Paraaortic lymph node (tissue), 1 donor: ENCODE results near the genes CDKL5 and BCLAF3.

- PRO-cap = no peak
Measured at GRCh38 chrX:16947300-16947721, 853 bp downstream of the REPS2 start.

DNA sequence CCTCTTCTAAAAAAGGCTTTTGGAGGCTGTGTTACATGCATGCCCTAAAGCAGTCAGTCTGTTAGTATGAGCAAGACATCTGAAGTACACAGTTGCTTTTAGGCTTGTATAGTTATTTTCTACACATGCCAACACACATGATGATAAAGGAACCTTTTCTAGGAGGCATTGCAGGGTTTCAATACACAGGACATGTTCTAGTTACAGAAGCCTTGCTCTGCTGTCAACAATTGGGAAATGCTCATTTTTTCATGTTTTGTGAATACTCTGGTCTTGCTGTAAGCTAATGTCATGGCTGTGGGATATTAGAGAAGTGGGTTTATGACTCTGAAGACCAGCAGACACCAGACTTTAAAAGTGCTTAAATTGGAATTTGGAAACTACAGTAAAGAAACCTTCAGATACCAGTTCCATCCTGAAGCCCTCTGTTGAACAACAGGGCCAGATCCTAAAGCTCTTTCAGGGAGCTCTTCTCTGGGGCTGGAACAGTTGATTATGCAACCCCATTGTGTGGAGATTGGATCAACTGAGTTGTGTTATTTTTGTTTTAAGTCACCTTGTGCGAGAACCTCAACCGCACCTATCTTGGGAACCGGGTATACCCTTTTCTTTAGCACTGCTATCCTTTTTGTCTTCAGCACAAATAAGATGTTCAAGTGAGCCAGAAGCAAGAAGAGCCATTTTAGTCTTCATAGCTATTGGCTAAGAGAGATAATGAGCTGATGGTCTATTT lies 205.9 kb downstream of the REPS2 start:
- PRO-cap = no peak

DNA sequence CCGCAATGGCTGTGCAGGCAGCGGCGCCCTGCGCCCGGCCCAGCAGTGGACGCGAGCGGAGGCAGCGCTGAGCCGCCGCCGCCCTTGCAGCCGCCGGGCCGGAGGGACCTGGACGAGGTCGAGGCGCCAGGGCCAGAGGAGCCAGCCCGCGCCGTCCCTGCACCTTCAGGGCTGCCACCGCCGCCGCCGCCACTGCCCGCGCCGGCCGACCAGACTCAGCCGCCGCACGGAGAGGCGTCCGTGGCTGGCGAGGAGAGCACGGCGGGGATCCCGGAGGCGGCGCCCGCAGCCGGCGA lies 733 bp downstream of the NHS start:
- PRO-cap = no peak

- PRO-cap = no peak
Measured at GRCh38 chrX:17567180-17567957, 169.9 kb upstream of the SCML1 start.

DNA sequence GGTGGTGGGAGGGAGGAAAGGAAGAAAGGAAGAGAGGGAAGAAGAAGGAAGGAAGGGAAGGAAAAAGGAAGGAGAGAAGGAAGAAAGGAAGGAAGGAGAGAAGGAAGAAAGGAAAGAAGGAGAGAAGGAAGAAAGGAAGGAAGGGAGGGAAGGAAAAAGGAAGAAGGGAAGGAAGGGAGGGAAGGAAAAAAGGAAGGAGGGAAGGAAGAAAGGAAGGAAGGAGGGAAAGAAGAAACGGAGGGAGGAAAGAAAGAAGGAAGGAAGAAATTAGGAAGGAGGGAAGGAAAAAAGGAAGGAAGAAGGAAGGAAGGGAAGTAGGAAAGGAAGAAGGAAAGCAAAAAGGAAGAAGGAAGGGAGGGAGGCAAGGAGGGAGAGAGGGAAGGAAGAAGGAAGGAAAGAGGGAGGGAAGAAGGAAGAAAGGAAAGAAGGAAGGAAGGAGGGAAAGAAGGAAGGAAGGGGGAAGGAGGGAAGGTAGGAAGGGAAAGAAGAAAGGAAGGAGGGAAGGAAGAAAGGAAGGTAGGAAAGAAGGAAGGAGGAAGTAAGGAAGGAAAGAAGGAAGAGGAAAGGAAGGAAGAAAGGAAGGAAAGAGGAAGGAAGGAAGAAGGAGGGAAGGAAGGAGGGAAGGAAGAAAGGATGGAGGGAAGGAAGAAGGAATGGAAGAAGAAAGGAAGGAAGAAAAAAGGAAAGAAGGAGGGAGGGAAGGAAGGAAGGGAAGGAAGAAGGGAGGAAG lies 18.8 kb upstream of the SCML1 start:
- PRO-cap = no peak

DNA sequence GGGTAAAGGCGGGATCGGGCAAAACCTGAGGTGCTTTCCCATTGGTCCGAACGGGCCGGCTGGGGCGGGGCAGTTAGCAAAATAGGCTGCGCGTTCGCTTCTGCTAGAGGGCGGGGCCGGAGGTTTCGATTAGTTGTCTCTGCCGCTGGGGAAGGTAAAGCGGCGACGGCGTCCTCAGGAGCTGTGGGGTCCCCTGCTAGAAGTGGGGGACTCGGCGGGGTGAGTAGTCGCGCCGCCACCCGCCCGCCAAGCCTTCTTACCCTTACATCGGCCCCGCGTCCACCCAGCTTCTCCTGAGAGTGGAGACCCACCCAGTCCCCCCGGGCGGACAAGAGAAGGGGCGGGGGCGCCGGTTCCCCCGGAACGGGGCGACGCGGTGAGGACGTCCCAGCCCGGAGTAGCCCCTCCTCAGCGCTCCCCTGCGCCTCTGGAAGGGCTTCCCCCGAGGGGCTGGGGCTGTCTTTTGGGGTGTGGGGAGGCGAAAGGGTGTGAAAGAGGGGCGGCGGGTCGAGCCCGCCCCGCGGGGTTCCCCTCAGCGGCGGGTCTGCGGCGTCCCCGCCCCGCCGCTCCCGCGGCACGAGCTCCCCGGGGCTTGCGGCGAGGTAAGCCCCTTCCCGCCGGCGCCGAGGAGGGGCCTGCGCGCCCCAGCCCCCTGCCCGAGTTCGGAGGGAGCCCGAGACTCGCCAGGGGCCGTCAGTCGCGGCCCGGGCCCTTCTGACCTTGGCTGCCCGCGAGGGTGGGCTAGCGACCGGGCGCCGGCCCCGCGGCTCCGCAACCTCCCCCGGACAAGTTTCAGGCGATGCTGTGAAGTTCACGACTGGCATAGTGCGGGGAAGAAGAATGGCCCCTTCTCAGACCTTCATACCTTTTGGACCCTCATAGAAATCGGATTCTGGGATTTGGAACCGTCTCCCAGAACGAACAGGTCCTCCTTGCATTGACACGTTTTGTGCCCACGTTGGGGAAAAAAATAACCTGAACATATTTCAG lies at the start of gene CDKL5:
CDKL5 (plus strand) TSS at position 132 of the 990 bp plus-strand sequence.
- PRO-cap = bidirectional peak, plus-strand start at position 157 of the sequence, minus-strand start outside the sequence

DNA sequence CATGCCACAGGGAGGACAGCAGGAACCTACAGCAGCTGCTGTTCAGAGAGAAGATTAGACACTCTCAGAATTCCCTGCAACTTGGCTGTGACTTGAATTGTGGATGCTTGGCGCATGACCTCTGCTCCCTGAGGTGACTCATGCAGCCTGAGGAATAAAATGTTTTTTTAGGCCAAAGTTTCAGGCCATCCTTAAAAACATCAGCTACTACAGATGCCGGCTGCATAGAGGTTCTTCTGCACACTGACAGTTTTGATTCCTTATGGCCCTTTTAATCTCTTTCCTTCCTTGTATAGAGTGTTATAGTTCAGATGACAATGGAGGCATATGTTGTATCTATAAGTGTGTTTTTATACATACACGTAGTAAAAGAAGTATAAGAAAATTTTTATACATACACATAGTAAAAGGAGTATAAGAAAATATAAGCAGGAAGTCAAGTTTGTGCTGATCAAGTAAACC lies 97.2 kb downstream of the RS1 start:
- PRO-cap = no peak

GRCh38 chrX:18886042-18887207 lies 97.5 kb downstream of the PHKA2 start:
- PRO-cap = bidirectional peak, plus-strand start at chrX:18886454, minus-strand start at chrX:18886383; unidirectional peak, minus-strand start at chrX:18886493; bidirectional peak, plus-strand start at chrX:18886932, minus-strand start at chrX:18886826

DNA sequence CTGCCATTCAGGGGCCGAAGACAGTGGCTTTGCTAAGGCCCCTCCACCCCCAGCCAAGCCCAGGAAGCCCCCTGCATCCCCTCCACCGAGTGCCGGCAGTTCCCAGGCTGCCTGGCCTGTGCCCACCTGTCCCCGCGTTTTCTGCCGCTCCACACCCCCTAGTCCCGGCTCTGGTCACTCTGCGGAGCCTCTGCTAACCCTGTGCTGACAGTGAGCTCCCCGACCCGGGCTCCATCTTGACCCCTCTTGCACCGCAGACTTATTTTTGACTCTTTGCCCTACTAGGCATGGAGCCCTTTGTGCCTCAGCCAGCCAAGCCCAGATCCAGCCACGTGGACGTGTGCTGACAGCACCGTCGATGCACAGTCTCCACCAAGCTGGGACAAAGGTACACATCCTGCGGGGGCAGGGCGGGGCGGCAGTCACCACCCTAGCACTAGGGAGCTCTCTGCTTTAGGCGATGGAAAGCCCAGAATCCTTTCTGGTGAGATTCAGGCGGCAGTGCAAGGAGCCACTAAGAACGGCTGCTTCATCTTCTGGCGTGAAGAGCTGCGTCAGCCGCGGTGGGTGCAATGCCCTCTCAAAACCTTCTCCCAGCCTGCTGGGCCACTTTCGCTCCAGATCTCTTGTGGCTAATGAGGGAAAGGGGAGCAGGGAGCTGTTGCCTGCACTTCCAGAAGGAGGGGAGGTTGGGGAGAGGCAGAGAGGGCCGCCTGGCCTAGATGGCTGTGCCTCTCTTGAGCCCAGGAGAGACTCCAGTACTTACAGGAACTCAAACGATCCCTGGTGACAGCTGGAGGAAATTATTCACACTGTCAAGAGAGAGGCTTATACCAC lies 96.5 kb downstream of the PHKA2 start:
- PRO-cap = no peak

DNA sequence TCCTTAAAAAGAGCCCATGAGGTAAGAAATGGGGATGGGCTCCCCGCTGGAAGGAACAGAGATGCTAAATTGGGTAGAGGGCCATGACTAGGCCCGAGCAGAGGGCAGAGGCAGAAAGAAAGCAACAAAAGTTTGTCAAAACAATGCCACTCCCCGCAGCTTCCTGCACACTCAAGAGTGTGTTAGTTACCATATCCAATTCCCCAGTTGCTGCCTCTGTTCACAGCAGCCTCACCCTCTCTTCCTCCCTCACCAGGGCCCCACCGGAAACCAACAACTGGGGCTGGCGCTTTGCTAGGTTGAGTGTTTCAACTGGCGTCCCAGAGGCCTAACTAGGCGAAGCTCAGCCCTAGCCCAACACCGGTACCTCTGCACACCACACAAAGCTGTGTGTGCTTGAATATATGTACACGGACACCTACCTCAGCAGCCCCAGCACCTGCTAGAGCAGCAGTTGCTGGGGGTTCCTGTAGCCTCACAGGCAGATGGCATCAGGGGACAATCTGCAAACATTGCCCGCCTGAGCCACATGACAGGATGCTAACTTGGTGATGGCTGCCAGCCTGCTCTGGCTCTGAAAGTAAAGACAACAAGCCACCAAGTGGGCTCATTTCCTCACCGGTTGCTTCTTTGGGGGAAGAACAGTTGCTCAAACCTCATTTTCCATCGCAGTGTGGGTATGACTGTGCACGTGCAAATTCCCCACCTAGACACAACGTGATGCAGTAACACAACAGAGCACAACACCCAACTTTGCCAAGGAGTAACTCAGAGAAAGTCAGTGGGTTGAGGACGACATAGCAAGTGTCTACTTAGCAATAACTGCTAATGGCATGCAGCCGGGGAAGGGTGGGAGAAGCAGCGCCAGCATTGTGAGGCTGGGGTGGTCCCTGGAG lies 139.7 kb downstream of the SH3KBP1 start:
- PRO-cap = no peak

- PRO-cap = no peak
Measured at GRCh38 chrX:19807376-19807918, 80.0 kb downstream of the SH3KBP1 start.

GRCh38 chrX:19888193-19888906 lies 950 bp upstream of the SH3KBP1 start:
- PRO-cap = bidirectional peak, plus-strand start at chrX:19888431, minus-strand start at chrX:19888355

DNA sequence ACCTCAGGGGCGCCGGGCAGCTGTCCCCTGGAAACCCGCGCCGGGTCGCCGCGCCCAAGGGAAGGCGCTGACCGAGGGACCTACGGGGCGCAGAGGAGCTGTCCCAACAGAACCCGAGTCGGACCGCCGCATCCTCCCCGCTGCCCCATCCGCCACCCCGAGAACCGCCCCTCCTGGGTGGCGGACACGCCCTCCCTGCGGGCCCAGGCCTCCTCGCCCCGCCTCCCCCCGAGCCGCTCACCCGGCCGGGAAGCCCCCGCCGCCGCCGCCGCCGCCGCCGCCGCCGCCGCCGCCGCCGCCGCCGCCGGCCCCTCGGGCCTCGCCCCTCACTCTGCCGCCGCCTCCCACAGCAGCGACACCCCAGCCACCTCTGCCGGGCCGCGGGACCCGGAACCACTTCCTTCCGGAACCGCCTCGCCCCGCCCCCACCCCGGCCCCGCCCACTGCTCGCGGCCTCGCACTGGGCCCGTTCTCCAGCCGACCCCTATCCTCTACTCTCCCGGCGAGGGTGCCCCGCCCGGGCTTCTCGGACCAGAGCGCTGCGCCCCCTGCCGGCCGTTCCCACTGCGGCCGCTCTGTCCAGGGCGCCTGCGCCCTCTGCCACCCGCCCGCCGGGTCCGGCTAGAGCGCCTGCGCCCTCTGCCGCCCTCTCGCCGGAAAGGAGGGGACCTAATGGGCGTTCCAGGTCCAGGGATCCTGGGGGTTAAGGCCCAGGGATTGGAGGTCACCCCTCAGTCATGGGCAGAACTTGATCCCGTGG lies at the start of gene BCLAF3:
BCLAF3 (minus strand) TSS at position 395 of the 760 bp plus-strand sequence.
- PRO-cap = unidirectional peak, minus-strand start at position 120 of the sequence; unidirectional peak, minus-strand start at position 147 of the sequence; unidirectional peak, minus-strand start at position 333 of the sequence

DNA sequence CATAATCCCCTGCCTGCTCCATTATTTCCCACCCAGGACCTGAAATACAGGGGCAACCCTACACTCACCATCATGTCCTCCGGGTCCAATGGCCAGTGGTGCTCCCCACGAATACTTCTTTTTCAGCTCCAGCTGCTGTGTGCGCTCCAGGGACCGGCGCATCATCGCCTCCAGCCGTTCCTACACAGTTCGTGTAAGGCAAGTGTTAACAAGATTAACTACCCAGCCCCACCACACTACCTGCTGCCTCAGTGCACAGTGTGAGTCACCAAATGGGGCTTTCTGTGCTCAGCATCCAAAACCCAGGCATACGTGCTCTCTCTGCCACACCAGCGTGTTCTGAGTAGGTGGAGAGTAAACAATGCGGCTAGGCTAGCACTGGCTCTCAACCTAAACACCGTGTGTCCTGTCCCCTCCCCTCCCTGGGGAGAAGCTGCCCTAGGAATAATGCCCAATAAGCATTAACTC lies 60.1 kb downstream of the MAP7D2 start:
- PRO-cap = no peak

DNA sequence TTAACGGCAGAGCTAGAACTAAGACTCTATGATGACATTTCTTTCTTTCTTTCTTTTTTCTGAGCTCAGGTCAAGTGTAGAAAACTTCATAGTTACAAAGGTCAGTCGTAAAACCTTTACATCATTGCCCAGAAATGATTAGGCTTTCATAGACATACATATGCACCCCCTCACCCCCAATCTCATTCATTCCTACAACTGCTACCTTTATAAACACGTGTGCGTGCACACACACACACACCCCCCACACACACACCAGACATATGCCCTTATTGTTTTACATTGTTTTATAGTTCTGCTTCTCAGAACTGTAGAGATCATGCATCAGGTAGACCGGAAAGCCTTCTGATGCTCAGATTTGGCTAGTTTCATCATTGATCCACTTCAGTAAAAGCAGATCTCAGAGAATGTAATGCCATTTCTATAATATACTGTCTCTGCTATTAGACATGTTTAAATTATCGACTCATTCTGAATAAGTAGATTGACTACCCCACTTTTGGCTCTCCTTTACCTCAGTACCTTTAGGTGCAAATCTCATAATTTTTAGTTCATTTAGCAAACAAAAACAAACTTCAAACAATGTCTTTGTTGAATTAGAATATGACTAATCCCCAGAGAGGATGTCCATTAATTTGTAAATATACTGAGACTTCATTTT lies 5.5 kb downstream of the EIF1AX start:
- PRO-cap = no peak

- PRO-cap = no peak
Measured at GRCh38 chrX:20140925-20141590, 580 bp downstream of the EIF1AX start.

DNA sequence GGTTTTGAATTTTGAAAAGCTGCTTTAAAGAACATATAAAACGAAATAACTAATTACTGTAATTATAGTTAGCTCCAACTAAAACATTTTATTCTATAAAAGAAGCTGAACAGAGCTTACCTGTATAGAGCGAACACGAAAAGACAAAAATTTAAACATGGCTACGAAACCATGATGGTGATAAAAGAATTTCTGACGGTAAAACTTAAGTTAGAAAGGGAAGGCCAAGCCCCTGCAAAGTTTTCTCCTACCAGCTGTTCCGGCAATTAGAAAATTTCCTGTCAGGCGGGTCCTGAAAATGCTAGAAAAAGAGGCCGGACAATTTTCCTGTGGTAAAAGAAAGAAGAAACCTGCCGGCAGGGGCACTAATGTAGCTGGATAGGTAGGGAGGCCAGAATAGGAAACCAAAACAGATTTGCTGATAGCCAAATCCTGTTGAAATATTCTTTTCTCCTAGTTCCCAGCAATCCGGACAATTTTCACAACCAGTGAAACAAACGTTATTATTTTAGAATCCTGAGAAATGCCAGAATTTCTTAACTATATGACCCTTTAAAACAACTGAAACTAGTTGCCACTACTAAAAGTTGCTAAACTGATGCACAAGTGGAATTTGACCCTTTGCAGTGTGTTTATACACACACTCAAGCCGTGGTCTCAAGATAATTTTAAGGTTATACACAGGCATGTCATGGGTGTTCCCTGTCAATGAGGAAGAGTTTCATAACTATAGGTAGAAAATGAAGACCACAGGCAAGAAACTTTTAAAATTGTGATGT lies 47.8 kb downstream of the RPS6KA3 start:
- PRO-cap = bidirectional peak, plus-strand start at position 335 of the sequence, minus-strand start at position 268 of the sequence

DNA sequence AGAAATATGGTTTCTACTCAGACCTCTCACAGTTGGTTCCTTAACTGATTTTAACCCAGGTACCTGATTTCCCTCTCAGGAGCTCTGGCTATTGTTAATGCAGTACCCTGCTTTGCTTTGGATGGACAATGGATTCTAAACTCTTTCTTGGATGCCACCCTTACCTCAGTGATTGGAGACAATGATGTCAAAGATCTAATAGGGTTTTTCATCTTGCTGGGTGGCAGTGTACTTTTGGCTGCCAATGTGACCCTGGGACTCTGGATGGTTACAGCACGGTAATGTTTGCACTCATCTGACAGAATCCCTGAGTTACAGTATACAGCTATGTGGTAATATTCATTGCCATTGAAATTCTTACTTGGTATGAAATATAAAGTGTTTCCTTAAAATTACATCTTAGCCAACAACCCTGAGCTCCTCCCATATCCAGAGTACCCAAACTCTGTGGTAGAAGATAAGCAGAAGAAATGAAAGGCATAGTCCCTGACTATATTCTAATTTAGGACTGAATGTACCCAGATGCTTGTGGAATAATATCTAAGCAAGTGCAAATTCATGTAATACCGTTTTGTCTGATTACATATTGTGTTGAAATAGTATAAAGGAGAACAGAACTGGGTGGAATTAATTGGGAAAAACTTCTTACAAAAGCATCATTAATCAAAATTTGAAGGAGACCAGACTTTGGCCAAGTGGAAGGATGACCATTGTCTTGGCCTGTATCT lies 26.8 kb downstream of the YY2 start:
- PRO-cap = no peak

DNA sequence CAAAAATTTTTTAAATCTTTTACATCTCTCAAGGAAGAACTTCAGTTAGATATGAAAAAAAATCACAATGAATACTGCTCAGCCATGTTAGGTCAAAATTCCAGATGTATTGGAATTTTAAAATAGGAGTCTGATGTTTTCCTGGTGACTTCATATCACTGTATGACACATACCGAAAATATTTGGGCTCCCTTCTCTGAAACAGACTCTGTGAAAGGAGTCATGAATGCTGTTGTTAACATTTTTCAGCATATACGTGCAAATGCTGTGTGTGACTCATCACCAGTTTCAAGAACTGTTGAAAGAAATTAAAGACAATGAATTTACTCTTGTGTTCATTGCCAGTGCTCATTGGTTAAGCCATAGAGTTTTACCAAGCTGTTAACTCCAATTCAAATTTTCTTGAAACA lies 13.7 kb upstream of the SMS start:
- PRO-cap = no peak

DNA sequence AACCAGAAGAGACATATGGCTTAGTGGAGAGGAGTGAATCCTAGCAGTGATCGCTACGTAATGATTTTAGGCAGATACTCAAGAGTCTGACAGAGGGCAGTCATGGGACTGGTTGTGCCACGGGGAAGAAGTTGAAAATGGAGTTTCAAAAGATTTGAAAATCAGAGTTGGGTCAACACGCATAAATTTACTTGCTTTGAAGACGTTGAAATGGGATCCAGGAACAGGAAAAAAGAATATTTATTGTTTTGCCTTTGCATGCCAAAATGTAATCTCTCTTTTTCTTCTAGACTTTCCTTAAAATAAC lies 8.2 kb upstream of the SMS start:
- PRO-cap = no peak